OVCAR3 (cell line): ENCODE measurements around the gene GRM4.

DNA sequence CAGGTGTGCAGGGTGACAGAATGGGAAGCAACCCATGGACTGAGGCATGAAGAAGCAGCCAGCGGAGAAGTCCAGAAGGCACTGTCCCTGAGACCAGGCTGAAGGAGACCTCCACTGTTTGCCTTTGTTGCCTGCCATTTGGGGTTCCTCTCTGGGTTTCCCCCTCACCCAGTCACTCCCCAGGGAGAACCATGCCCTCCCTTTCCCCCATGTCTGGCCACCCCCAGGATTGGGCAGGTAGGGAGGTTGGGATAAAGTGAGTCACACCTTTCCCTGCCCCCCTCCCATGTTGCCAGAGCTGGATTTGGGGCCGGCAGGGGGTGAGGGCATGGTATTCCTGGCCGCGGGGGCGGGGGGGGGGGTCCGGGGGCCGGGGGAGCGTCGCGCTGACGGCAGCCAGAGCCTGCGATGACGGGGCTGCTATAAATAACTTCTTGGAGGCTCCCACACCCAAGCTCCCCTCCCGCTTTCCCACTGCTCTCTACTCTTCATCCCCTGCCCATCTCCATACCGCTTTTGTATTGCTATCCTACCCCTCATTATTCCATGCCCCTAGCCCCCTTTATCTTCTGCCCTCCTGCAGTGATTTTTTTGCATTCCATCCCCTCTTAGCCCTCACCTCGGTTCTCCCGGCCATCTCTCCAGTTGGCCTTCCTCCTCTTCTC lies 13.6 kb downstream of the SYNGAP1 start:
- RRBS = 78% methylated on average over 4 of the region's 17 CpGs

- RRBS = no CpG with 5 or more reads among the region's 13 CpGs
These were observed 954 bp upstream of the ZBTB9 start for GRCh38 chr6:33453217-33454027.

- RRBS = 6% methylated on average over 6 of the region's 47 CpGs
These were observed 9.1 kb downstream of the BAK1 start for GRCh38 chr6:33570578-33571689.

DNA sequence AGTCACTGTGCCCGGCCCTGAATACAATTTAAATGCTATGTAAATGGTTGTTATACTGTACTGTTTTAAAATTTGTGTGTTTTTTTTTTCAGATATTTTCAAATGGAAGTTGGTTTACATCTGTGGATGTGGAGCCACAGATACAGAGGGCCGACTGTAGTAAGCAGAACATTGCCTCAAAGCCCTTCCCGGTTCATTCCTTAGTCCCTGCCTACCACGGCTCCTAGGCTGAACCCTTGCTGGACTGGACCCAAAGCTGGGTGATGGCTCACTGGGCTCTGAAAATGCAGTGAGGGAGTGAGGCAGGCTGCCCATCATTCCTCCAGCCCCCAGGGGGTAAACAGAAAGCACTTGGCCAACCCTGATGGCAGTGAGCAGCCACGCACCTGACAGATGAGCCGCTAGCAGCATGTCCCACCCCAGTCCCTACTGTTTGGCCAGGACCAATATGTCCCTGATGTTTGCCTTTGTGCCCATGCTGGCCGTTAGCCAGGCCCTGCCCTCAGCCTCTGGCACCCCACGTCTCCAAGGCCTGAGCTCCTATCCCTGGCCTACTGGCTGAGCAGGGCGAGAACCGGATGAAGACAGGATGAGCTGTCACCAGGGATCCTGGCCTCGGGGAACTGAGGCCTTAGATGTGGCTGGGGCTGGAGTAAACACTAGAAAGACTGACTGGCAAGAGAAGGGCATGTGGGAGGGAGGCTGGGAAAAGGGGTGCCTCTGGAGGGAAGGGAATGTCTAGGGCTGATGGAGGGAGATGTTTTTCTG lies 19.4 kb upstream of the BAK1 start:
- RRBS = no CpG with 5 or more reads among the region's 11 CpGs

GRCh38 chr6:33609471-33609944 lies 11.6 kb upstream of the ITPR3 start:
- RRBS = no CpG with 5 or more reads among the region's 8 CpGs

DNA sequence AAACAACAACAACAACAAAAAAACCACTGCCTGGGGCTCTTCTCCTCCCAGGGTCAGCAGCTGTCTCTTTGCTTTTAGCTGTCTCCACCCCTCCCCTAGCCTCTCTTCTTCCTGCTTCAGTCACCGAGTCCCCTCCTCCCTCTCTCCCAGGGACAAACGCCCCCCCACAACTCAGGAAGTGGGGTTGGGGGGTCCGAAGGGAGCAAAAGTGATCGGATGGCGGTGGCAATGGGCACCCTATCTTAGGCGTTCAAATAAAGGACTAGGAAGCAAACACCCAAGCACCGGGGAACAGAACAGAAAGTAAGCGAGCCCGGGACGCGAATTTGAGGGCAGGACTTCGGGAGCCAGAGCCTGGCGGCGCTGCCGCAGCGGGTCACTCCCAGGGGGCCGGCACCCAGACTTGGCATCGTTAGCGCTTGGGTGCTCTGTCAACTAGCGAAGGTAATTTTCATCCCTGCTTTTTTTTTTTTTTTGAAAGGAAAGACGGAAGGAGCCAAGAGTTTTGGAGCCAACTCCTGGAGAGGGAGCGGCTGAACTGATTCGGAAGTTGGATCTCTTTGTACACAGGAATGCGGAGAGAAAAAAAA lies 893 bp upstream of the ITPR3 start:
- RRBS = 3% methylated on average over 9 of the region's 24 CpGs

DNA sequence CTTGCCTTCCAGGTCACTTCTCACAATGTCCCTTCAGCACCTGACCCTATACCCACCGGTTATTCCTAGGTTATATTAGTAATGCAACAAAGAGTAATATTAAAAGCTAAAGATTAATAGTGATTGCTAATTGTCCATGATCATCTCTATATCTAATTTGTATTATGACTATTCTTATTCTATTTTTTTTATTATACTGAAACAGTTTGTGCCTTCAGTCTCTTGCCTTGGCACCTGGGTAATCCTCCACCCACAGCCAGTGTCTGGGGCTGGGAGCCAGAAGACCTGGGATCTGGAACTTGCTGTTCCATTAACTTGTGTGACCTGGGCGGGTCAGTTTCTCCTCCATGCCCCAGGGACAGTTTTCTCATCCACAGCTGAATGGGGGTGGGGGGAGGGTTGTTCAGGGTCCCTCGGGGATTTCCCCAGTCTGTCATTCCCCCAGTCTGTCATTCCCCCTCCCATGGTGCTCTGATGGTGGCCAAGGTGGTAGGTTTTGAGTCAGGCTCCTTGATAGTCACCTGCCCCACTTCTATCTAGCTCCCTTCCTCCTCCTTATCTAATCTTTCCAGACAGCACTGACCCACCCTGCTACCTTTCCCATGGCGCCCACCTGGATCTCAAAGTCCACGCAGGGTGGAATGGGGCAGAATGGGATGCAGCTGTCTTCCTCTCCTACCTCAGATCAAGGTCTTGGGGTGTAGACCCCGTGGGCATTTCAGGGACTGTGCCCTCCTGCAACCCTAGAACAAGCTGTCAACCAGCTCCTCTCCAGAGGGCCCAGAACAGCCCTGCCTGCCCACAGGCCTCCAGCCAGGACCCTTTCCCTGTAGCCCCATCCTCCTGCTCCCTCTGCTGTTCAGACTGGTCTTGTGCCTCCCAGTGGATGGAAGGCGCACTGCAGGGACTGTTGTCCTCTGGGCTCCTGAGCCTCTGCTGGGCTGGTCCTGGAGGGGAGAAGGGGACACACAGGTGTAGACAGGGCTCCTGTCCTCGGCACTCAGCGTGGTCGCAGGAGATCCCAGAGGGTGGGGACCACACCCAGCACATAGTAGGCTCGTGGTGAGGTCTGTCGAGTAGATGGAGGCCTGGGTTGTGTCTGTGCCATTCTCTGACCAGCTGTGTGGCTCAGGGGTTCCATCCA lies 11.1 kb downstream of the ITPR3 start:
- RRBS = no CpG with 5 or more reads among the region's 12 CpGs

DNA sequence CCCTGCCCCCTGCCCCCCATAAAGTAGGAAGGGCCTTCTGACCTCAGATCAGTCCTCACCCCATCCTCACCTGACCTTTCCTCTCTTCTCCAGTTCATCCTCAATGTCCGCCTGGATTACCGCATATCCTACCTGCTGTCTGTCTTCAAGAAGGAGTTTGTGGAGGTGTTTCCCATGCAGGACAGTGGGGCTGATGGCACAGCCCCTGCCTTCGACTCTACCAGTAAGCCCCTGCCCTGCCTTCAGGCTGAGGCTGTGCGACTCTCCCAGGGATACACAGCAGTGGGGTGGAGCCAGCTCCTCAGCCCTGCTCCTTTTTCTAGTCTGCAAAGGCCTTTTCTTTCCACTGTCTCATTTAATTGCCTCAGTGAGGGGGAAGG lies 38.0 kb downstream of the UQCC2 start:
- RRBS = no CpG with 5 or more reads among the region's 4 CpGs

- RRBS = no CpG with 5 or more reads among the region's 14 CpGs
These were observed 26.4 kb downstream of the UQCC2 start for GRCh38 chr6:33685104-33685526.

DNA sequence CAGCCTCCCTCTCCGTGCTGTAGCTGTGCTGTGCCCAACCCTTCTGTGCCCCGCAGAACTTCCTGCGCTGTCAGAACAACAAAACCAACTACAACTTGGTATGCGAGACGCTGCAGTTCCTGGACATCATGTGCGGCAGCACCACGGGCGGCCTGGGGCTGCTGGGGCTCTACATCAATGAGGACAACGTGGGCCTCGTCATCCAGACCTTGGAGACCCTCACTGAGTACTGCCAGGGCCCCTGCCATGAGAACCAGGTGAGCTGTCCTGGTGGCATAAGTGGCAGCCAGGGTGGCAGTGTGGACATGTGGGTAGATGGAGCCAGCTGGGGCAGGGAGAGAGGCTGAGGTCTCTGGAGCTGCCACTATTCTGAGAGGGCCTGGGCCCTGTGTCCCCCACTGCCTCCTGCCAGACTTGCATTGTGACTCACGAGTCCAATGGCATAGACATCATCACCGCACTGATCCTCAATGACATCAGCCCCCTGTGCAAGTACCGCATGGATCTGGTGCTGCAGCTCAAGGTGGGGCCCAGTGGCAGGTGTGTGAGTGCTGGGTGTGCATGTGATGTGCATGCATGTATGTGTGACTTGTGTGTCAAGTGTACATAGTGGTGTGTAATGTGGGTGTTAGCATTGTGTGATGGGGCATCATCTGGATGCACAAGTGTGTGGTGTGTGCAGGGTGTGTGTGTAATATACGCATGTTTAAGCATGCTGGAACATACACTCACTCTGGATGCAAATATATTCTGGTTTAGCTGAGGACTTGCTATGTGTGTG lies 25.3 kb downstream of the UQCC2 start:
- RRBS = no CpG with 5 or more reads among the region's 14 CpGs

DNA sequence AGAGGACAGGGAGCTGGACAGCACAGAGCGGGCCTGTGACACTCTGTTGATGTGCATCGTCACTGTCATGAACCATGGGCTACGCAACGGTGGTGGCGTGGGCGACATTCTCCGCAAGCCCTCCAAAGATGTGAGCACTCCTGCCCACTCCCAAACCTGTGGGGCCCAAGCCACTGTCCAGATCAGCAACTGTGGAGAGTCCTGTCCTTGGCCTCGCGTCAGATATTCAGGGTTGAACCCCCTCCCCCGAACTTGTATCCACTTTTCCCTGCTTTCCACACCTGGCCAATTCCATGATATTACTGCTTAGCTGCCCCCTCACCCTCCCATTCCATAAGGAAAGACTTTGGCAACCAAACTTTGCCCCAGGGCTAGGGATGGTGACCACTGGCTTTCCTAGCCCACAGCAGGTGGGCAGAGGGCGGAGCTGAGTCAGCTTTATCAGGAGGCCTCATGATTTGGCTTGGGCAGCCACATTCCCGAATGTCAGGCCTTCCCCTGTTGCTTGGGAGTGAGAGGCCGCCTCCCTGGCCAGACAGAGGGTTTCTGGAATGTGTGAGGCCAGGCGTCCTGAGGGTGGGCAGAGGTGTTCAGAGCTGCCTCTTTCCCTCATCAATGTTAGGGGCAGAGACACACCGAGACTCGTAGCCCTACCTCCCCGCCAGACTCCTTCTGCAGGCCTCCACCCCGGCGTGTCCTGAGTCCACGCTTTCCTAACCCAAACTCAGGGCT lies 19.5 kb downstream of the UQCC2 start:
- RRBS = no CpG with 5 or more reads among the region's 20 CpGs

GRCh38 chr6:33727713-33729180 lies 16.7 kb upstream of the UQCC2 start:
- RRBS = no CpG with 5 or more reads among the region's 30 CpGs

- RRBS = no CpG with 5 or more reads among the region's 9 CpGs
These were observed 15.5 kb downstream of the IP6K3 start for GRCh38 chr6:33731161-33731663.

GRCh38 chr6:33741953-33742578 lies 4.6 kb downstream of the IP6K3 start:
- RRBS = no CpG with 5 or more reads among the region's 12 CpGs

- RRBS = no CpG with 5 or more reads among the region's 1 CpG
These were observed 2.5 kb downstream of the LEMD2 start for GRCh38 chr6:33786402-33786869.

DNA sequence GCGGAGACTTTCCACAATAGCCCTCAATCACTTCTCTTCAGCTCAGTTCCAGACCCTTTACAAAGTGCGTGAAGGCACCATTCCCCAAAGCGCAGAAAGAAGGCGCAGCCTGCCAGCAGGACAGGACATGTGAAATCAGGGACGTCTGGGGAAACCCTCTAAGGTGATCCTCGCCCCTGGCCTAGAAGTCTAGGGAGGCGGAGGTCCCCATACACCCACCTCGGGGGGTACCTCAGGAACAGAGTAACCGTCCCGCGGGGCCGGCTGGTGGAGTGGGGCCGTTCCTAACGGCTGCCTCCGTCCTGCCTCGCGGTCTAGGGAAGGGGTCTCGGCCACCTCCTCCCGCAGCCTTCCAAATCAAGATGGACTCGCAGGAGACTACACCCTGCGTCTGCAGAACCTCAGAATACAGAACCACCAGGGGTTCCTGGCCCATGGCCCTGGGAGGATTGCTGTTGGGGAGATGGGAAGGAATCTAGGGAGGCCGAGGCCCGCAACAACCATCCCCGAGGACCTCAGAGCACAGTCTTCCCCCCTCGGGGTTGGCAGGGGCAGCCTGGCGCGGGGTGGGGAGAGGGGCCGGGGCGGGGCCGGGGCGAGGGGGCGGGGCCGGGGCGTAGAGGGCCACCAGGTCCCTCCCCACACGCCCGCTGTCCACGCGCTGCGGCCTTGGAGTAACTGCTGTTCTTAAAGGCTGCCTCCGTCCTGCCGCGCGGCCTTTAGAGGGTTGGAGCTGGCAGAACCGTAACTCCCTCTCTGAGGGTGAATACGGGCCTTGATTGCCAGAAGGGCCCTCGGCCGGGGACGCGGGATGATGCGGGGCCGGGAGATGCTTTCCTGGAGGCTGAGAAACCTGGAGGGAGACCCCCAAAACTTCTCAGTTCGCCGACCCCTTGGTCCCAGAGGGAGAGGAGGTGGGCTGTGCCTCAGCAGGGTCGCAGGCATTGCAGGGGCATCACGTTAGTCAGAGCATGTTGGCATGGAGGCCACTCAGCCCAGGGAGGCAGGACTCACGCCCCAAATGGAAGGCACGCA lies 89.0 kb upstream of the MLN start:
- RRBS = no CpG with 5 or more reads among the region's 57 CpGs

- RRBS = 88% methylated on average over 4 of the region's 22 CpGs
These were observed 123.4 kb downstream of the GRM4 start for GRCh38 chr6:34022419-34023037.

GRCh38 chr6:34145451-34146269 lies at the start of gene GRM4:
GRM4 (minus strand) TSS chr6:34146087.
- RRBS = 7% methylated on average over 29 of the region's 64 CpGs

GRCh38 chr6:34237829-34238437 lies 1.3 kb downstream of the HMGA1 start:
- RRBS = 8% methylated on average over 24 of the region's 53 CpGs

- RRBS = no CpG with 5 or more reads among the region's 4 CpGs
These were observed 3.3 kb downstream of the HMGA1 start for GRCh38 chr6:34239814-34240459.